Umbilical cord (tissue), 2 donors: ENCODE measurements around the genes CERS3 and LINS1.

GRCh38 chr15:99251591-99252129 is 379 bp downstream of the LRRC28 start:
- RAMPAGE, long total RNA, result no peak

DNA sequence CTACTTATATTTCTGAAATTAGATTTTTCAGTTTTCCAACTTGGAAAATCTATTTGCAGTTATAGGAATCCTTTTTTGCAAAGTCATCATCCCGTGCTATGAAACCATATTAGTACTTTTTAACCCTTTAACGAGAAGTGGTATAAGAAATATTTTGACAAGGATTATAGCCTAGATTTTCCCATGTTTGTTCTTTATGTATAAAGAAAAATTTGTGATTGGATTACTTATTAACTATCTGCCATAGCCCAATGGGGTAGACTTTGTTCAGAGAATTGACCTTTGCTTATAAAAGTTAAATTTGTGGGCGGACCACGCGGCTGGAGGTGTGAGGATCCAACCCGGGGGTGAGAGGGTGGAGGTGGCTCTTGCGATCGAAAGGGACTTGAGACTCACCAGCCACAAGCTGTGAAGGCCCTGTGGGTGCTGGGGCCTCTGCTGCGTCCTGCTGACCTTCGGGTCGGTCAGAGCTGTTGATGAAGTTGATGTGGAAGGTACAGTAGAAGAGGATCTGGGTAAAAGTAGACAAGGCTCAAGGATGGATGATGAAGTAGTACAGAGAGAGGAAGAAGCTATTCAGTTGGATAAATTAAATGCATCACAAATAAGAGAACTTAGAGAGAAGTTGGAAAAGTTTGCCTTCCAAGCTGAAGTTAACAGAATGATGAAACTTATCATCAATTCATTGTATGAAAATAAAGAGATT is 6.1 kb downstream of the LRRC28 start:
- RAMPAGE, long total RNA, result no peak

DNA sequence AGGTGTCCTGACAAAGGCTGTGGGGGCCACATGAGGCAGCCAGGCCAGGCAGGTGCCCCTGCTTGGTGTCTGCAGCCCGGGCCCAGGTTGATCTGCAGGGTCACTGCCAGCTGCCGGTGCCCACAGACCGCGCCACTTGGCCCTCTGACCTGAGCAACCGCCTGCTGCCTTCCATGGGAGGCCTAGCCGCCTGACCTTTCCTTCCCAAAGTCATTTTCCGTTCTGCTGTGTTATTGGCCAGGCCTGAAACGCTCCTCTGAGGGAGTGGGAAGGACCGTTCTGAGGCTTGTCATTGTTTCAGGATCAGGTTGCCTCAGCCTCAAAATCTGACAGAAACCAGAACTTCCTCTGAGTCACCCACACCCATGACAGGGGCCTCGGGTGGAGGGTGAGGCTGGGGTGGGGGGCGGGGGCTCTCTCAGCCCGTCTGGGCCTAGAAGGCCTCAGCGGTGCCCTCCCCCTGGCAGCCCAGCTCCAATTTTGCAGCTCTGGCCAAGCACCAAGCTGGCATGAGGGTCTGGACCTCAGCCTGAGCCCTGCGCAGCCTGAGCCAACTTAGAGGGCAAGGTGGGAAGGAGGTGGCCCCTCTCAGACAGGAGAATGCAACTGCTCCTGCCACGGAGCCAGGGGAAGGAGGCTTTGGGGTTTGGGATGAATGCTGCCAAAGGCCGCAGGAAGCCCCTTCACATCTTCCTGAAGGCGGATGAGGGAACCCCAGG is 140.6 kb upstream of the MEF2A start:
- RAMPAGE, long total RNA, result no peak

DNA sequence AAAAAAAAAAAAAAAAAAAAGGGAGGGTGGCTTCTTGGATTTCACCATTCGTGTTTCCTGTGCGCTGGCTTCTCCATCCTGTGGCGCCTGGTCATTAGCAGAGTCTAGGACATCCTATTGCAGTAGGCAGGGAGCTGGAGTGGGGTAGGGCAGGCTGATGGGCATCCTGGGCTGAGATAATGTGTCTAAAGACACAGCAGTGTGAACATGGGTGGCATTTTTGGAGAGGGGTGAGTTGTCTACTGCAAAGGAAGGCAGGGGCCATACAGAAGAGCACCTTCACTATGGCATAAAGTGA is 65.5 kb upstream of the MEF2A start:
- RAMPAGE, long total RNA, result no peak

DNA sequence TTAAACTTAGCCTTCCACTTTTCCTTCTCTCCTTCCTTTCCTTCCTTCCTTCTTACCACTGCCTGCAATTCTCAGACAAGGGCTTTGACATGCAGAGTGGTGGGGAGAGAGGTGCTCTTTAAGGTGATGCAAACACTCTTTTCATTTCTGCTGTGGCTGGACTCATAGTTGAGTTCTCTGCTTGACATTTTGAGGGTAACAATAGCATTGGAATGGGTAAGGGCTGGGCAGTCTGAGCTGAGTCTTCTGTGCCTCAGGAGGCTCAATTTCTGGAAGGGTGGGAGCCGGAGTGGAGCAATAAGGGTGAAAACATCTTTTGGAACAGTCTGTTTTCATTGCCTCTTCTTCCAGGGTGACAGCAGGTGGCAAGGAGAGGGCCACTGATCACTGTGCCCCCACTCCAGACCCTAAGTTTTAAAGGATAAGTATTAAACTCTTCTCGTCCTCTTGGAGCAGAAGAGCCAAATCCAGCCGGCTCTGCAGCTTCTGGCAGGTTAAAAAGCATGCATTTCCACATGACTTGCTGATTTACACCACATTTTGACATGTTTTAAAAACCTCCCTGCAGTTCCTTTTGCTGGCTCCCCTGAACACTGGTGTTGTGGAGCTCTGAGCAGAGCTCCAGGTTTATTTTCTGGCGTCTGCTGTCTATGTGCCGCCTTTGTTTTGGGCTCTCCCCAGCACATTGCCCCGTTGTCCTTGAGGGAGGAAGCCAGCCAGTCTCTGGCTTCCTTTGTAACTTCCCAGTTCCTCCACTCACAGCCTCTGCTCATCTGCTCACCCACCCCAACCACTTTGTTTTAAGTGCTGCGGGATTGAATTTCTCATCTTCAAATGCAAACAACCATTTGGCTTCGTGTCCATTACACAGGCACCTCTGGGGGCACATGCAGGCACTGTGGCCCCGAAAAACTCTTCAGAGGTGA is 1.8 kb upstream of the MEF2A start:
- RAMPAGE, long total RNA, result no peak

DNA sequence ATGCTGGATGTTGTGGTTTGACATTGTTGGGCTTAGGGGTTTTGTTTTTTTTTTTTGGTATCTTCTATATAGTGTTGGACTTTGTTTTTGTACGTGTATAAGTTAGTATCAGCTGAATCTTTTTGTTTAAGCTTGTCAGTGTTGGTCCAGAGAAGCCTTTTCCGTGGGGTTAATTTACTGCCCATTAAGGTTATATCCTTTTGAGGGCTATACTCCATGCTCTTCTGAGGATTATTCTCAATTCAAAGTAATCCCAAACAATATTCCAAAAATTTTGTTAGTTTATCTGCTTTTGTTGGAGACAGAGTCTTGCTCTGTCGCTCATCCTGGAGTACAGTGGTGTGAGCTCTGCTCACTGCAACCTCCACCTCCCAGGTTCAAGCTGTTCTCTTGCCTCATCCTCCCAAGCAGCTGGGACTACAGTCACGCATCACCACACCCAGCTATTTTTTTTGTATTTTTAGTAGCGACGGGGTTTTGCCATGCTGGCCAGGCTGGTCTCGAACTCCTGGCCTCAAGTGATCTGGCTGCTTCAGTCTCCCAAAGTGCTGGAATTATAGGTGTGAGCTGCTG is 39.0 kb downstream of the MEF2A start:
- RAMPAGE, long total RNA, result no peak

DNA sequence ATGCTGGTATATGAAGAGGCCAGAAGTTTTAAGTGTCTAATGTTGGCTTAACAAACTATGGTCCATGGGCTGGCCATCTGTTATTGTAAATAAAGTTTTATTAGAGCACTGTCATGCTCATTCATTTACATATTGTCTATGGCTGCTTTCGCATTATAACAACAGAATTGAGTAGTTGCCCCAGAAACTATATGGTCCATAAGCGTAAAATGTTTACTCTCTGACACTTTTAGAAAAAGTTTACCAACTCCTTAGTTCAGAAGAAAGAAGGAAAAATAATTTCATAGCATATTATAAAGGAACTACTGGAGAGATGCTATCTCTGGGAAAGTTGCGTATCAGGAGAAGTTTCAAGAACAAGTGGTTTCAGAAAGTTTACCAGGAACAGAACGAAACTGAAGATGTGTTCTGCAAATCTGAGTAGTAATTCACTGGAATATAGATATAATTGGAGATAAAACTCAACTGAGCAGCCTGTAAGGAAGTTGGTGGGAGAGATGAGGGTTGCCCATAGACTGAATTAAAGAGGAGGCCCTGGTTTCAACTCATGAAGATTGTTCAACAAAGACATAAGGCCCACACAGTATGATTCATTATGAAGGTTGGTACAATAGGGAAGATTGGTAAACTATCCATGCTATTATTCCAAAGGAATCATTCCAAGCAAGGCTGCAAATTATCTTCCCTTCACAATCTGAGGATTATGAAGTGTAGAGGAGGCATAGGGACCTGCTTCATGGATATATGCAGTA is 68.1 kb downstream of the MEF2A start:
- RAMPAGE, long total RNA, result no peak

GRCh38 chr15:99915889-99916363 is 182.7 kb upstream of the LYSMD4 start:
- RAMPAGE, long total RNA, result no peak

- RAMPAGE, long total RNA, result start-site peak on the minus strand at chr15:100528903-100528939, 56 and 20 reads in 2 replicates
Observed at GRCh38 chr15:100528711-100529081, at the start of gene CERS3. Gene CERS3, minus strand, starts transcription at chr15:100528950.

GRCh38 chr15:100544541-100544943 is 15.8 kb upstream of the CERS3 start:
- RAMPAGE, long total RNA, result no peak

- RAMPAGE, long total RNA, result start-site peak on the minus strand at chr15:100602179-100602201, 51 and 75 reads in 2 replicates
Observed at GRCh38 chr15:100601634-100602284, at the start of gene LINS1. Gene LINS1, minus strand, starts transcription at chr15:100602184.

DNA sequence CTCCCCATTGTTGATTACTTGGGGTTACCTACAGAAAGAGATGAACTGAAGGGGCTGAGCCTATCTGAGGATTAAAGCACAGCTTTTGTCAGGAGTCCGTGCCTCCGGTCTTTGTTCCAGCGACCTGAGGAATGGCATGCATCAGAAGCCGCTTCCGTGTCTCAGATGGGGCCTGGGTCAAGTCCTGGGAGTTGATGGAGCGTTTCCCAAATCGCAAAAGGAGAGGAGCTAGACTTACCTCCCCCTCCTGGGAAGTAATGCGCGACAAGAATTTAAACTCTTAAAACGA is 1.0 kb upstream of the ALDH1A3 start:
- RAMPAGE, long total RNA, result no peak

- RAMPAGE, long total RNA, result no peak
Observed at GRCh38 chr15:100900466-100900890, 18.7 kb upstream of the LRRK1 start.

DNA sequence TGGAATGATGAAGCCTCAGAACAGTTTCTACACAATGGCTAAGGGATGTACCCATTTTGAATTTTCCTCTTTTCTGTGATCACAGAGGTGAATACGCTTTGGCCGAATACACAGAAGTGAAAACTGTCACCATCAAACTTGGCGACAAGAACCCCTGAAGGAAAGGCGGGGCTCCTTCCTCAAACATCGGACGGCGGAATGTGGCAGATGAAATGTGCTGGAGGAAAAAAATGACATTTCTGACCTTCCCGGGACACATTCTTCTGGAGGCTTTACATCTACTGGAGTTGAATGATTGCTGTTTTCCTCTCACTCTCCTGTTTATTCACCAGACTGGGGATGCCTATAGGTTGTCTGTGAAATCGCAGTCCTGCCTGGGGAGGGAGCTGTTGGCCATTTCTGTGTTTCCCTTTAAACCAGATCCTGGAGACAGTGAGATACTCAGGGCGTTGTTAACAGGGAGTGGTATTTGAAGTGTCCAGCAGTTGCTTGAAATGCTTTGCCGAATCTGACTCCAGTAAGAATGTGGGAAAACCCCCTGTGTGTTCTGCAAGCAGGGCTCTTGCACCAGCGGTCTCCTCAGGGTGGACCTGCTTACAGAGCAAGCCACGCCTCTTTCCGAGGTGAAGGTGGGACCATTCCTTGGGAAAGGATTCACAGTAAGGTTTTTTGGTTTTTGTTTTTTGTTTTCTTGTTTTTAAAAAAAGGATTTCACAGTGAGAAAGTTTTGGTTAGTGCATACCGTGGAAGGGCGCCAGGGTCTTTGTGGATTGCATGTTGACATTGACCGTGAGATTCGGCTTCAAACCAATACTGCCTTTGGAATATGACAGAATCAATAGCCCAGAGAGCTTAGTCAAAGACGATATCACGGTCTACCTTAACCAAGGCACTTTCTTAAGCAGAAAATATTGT is 4.3 kb upstream of the LRRK1 start:
- RAMPAGE, long total RNA, result no peak

- RAMPAGE, long total RNA, result no peak
Observed at GRCh38 chr15:101148932-101149807, 102.7 kb downstream of the CHSY1 start.

DNA sequence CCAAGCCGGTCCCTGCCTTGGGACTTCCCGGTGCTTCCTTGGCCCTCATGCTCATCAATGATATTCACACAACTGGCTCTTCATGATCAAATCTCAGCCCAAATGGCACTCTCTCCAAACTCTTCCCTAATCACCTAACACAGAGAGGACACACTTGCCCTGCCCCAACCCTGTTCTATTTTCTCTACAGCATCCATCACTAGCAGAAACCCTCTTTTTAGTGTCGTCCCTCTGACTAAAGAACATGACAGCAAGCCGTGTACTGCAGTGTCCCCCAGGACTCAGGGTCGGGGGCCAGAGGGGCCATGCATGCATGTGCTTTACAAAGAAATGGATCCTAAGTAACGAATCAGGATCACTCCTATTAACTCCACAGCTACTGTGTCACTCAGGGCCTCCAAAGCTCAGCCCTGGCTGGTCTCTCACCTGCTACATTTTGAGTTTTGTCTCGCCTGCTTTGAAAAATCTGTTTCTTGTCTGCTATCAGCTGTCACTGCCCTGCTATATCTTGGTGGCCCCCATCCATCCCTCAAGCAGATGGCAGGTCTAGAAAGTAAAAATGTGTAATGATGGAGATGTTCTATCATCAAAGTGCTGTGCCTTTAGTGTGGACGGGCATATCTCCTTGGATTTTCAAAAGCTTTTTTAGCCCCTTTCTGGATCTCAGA is 4.5 kb downstream of the CHSY1 start:
- RAMPAGE, long total RNA, result no peak

DNA sequence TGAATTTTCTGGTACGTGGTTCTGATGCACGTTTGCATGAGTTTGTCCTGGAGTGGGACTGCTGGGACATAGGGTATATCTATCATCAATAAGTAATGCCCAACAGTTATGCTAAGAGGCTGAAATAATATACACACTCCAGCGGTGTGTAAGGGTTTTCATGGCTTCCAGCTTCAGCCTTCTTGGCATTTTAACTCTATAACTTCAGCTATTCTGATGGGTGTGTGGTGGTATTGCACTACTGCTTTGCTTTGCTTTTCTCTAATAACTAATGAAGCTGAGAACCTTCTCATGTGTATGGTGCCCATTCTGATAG is 1.1 kb upstream of the SNRPA1 start:
- RAMPAGE, long total RNA, result no peak

DNA sequence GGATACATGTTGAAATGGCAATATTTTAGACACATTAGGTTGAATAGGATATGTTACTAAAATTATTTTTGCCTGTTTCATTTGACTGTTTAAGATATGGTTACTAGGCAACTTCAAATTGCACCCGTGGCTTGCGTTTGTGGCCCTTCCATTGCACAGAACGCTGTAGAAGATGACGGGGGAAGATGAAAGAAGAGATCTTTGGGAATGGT is 18.7 kb upstream of the SNRPA1 start:
- RAMPAGE, long total RNA, result no peak

- RAMPAGE, long total RNA, result no peak
Observed at GRCh38 chr15:101324431-101324948, 29.4 kb upstream of the SNRPA1 start.

- RAMPAGE, long total RNA, result no peak
Observed at GRCh38 chr15:101333651-101333981, 38.6 kb upstream of the SNRPA1 start.